Metanephros (tissue), 2 donors: ENCODE measurements around the gene TMEM14C.

DNA sequence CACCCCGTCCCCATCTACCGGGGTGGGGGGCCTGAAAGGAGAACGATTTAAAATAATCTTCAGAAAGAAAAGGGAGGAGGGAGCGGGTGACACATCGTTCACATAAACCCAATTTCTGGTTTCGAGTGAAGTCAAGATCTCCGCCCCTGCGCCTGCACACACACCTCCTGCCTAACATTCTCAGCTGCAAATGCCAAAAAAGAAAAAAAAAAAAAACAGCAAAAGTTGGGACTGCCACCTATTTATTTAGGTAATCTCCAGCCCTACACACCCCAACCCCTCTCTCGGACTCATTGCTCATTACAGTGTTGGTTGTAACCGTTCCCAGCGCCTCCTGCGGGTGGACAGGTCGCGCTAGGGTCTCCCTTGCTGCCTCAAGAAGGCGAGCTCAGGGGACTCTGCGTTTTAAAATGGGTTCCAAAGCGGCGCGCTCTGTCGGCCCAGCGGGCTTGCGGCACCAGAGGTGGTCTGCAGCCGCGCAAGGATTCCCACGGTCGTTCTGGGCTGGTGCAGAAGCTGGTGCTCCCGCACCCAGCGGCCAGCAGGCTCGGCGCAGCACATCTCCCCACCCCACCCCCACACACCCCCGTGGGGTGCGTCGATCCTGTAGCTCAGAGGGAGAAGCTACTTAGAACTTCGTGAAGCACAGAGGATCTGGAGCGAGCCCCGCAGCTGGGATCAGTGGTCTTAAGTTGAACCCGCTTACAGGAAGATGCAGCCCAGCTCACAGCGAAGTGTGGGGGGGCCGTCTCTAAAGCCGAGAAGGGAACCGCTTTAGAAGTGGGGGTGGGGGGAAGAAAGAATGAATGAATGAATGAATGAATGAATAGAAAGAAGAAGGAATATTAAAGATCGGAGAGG lies 979 bp downstream of the TFAP2A start:
- RAMPAGE, long total RNA, result no peak

DNA sequence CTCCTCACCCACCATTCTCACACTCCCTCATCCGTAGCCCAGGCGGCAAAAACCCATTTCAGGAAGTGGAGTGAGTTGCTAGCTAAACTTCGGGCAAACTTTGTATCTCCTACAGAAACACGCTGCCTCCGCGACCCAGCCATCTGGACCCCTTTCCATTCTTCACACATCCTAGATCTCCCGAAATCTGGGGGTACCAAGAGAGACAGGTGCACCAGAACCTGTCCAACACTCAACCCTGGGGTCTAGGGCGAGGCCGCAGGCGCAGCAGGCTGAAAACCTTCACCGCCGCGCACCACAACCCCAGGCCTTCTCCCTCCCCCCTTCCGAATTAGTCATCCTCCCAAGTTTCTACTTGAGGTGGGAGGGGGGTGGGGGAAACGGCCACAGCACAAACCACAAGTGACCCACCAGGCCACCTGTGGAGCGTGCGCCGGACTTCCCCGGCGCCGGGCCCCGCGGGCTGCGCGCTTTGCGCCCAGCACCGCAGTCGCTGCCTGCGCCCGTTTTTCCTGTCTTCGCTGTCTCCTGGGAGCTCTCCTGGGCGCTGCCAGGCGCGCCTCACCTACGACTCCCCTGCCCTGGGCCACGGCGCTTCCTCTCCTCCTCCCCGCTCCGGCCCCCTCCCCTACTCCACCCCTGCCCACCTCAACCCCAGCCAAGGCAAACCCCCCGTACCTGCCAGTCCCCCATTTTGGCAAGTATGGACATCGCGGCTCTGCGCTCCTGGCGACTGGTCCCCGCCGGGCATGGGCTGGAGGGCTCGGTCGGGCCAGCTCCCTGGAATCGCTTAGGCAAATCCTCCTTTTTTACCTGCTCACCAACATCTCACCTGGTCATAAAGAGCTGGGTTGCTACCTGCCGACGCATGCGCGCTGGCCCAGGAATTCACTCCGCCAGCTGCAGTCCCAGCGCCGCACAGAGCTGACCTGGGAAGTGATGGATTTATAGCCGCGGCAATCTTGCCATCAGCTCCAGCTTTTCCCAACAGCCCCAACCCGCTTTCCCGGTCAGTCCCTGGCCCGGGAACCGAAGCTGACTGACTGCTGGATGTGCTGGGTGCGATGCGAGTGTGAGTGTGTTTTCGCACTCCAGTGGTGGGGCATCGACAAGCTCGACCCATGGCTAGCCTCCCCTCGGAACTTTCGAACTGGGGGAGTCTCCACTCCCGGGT lies 4.3 kb upstream of the TFAP2A start:
- RAMPAGE, long total RNA, result start-site peak on the minus strand centred at position 823 of the sequence, 36 bp wide, 25 and 24 reads in 2 replicates

GRCh38 chr6:10555349-10556507 lies 34.6 kb downstream of the GCNT2 start:
- RAMPAGE, long total RNA, result no peak

GRCh38 chr6:10660826-10661271 lies 33.6 kb downstream of the C6orf52 start:
- RAMPAGE, long total RNA, result no peak

DNA sequence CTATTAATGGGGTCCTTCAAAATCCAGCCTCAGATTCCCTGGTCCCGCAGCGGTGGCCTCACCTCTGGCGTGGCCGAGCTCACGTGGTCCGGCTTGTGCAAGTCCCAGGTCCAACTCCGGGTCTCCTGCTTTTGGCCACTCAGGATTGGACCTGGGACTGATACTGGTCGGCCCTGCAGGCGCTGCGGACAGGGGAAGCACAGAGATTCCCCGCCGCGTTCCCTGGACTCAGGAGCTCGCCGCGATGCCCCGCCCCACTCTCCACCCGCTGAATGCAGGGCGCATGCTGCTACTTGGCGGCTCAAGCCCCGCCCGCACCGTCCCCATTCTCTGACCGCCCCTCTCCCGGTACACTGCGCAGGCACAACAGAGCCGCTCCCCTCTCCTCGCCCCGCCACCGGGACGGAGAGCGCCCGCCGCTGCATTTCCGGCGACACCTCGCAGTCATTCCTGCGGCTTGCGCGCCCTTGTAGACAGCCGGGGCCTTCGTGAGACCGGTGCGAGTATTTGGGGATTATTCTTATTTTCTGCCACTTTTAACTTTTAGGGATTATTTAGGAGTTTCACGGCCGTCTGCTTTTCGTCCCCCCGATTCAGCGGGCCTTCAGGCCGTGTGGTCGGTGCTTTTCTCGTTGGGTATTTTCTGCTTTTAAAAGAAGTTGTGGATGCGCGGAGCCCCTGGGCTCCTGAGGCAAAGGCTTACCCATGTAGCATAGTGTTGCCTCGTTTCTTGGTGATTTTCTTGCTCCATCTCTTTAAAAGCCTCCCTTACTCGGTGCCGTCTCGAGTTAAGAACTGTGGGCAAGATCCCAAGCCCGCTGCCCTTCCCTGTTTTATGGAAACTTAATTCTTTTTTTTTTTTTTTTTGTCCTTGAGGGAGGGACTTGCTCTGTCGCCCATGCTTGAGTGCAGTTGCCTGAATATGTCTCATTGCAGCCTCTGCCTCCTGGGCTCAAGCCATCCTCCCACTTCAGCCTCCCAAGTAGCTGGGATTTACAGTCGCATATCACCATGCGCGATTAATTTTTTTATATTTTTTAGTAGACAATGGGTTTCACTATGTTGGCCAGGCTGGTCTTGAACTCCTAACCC lies at the start of gene TMEM14C:
Gene TMEM14C, plus strand, starts transcription at position 326 of the 1,092 bp plus-strand sequence.
- RAMPAGE, long total RNA, result no peak

GRCh38 chr6:11217286-11217980 lies 15.0 kb downstream of the NEDD9 start:
- RAMPAGE, long total RNA, result no peak

- RAMPAGE, long total RNA, result no peak
Observed at GRCh38 chr6:11222409-11222799, 10.1 kb downstream of the NEDD9 start.

- RAMPAGE, long total RNA, result no peak
Observed at GRCh38 chr6:11270279-11270907, 37.9 kb upstream of the NEDD9 start.

- RAMPAGE, long total RNA, result no peak
Observed at GRCh38 chr6:11282647-11283202, 50.3 kb upstream of the NEDD9 start.

GRCh38 chr6:11315906-11316739 lies 83.7 kb upstream of the NEDD9 start:
- RAMPAGE, long total RNA, result no peak

GRCh38 chr6:11345570-11345967 lies 113.1 kb upstream of the NEDD9 start:
- RAMPAGE, long total RNA, result no peak

- RAMPAGE, long total RNA, result no peak
Observed at GRCh38 chr6:11766337-11766990, 12.1 kb downstream of the ADTRP start.

- RAMPAGE, long total RNA, result no peak
Observed at GRCh38 chr6:11901001-11901640, 111.0 kb upstream of the HIVEP1 start.

GRCh38 chr6:11920782-11921081 lies 91.4 kb upstream of the HIVEP1 start:
- RAMPAGE, long total RNA, result no peak

GRCh38 chr6:11937101-11937439 lies 75.0 kb upstream of the HIVEP1 start:
- RAMPAGE, long total RNA, result no peak

DNA sequence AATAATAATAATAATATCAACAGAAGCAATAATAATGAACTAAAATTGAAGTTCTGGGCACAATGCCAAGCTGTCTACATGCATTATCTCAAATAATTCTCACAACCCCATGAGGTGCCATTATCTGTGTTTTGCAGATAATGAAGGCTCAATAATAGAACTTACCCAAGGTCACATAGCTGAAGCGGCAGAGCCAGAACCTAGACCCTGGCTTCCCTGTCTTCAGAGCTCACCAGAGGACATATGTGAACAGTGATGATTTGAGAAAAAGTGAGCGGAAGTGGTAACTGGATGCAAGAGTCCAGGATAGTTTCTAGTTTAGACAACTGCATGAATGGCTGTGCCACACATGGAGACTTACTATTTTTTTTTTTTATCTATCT lies 91.1 kb downstream of the HIVEP1 start:
- RAMPAGE, long total RNA, result no peak

DNA sequence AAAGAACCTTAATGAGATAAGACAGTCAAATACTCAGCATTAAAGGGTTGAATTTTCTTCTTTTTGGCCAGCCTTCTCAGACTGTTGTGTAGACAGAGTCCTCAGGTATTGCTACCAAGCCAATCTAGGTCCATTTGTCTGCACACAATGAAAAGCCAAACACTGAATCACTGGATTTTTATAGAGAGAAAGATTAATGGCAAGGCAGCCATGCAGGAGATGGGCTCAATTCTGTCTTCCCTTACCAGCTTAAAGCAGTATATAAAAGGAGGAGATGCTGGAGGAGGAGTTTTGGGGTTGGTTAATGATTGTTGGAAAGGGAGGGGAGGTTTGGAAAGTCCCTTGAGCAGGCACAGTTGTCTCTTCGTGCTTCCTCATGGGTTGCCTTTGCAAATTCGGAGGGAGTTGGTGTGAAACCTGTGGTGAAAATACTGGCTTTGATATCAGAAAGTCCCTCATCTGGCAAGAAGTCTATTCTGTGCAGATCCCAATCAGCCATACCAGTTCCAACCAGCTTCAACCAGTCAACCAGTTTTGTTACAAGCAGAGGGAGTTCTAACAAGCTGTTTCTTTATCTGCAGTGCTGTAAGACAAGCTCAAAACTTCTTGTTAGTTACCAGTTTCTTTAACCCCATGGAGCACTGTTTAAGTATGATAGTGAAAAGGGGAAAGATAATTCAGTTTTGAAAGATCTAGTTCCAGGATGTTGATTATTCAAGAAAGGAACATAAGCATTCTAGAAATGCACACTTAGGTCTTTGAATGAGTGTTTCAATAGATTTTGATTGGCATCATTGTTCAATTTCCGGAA lies 107.0 kb downstream of the HIVEP1 start:
- RAMPAGE, long total RNA, result no peak

GRCh38 chr6:12121063-12121808 lies 109.1 kb downstream of the HIVEP1 start:
- RAMPAGE, long total RNA, result no peak

DNA sequence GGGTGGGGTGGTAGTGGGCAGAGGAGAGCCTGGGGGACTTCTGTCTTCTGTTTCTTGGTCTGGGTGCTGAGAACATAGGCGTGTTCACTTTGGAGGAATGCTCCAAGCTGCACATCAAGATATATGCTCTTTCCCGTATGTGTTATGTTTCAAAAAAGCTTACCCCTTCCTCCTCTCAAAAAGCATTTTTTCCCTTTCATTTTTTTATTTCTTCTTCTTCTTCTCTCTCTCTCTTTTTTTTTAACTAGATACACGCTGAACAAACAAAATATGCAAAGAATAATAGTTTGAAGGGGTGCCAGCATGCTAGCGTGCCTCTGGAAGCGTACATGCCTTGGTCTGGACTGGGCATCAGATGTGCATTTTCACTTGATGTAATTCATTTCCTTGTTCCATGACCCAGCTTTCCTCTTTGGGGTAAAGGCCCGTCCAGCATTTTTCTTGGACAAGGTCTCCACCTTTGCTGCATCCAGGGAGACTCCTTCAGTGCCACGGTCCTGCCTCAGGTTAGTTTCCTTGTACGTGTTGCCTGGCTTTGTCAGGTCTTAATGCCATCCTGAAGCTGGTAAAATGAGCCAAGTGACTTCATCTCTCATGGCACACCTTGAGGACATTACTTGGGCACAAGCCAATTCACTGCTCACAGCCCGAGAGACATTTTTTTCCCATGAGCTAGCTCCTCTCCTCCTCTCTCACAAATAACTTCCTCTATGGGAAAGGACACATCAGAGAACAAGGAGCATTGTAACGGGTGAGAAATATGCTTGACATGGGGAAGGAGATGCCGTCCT lies 23.8 kb downstream of the EDN1 start:
- RAMPAGE, long total RNA, result no peak

GRCh38 chr6:12363568-12364199 lies 73.5 kb downstream of the EDN1 start:
- RAMPAGE, long total RNA, result no peak